Neuron (in vitro differentiated cells): Measurements from ENCODE around the gene CUZD1.

DNA sequence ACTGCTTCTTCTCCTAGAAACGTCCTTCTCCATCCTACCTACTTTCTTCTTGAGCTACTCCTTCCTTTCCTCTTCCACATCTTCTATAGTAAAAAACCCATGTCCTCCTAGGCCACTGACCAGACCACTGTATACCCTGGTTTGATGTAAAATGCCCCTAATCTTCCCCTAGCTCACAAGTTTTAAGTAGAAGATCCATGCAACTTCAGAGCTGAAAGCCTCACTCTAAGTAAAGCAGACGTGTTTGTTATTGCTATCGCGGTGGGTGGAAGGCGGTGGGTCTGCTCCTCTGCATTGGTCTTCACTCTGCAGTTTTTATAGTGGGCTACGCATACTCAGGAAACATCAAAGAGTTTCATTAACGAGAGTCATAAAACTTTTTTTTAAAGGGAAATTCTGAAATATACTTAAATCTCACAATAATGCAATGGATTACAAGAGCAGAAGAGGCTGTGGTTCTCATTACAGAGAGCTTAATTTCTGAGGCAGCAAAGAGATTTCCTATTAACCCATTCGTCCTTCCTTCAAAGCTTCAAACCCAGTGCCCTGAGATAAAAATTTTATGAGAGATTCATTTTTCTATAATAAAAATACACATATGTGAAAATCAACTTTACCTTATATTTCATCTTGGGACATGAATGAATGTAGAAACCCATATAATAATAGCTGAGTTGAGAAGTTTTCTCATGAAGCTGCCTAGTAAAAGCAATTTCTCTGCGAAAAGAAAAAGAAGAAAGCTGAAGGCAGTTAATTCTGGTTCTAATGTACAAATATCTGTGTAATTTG, 91.5 kb downstream of the ATE1 start:
- PRO-cap, result no peak

GRCh38 chr10:121917875-121918184, 10.0 kb downstream of the ATE1 start:
- PRO-cap, result no peak

DNA sequence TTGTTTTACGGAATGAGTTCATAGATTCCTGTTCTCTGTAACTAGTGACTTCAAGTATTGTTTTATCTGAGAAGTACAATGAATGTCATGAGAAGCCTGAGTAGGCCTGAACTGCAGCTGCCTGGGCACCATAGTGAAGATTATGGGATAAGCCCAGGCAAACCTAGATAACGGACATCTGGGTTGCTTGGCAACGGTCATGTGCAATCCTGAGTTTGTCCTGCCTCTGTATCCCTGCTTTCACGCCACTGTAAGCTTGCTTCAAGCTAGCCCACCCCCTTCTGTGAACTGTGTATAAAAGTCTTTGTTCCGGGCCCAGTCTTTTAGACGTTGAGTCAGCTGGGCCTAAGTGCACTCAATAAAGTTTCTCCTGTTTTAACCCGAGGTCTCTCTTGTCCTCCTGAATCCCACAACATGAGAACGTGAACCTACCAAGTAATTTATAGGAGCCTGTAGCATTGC, 6.3 kb downstream of the ATE1 start:
- PRO-cap, result no peak

- PRO-cap, result no peak
Measured at GRCh38 chr10:122102525-122102983, 113.6 kb downstream of the TACC2 start.

- PRO-cap, result no peak
Measured at GRCh38 chr10:122128444-122128720, 139.4 kb downstream of the TACC2 start.

DNA sequence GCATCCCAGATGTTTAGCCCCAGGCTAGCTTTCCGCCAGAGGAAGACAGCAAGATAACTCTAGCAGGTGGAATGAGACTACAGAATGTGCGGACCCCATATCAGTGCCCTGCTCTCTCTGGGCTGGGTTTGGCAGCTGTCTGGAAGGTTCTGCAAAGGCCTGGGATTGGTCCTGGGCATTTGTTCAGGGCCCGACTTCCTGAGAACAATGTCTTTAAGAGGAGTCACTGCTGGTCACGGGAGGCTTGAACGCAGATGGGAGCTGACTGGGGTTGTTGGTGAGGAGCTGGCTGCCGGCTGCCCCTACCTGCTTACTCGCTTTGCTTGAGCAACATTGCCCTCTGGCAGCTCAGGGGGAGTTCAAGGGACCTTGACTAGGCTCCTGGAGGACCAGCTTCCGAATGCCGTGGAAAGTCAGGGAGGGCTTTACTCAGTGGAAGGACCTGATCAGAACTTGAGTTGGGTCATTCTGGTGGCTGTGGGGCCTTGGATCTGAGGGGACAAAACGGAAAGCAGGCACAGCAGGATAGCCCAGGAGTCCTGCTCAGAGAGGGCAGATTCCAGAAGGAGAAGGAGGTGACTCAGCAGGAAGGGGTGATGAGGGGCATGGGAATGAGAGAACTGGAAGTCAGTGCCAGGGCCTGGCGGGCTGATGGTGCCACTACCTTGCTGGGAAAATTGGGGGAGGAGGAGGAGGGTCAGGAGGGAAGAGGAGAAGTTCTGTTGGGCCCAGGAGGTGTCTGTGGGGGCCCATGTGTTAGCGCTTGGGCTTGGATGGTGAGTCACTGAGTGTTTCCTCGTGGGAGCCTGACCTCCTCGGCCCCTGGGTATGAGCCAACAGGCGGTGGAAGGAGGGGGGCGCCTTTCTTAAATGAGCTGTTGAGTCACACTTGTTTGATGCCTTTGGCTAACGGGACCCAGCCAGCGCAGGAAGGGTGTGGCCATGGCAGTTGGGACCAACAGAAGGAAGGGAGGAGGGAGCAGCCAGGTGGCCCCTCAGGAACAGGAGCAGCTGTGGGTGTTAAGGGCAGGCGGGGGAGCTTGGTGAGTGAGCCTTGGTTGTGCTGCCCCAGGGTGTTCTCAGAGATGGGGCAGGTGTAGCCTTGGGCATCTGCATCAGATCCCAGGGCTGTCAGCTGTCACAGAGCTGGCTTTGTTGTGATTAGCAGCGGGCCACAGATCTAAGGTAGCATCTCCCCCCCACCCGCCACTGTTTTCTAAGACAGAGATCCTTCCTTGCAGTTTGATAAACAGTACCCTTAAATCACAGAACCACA, 130.2 kb upstream of the BTBD16 start:
- PRO-cap, result bidirectional peak, plus-strand start at position 333 of the sequence, minus-strand start at position 209 of the sequence; unidirectional peak, minus-strand start at position 402 of the sequence

DNA sequence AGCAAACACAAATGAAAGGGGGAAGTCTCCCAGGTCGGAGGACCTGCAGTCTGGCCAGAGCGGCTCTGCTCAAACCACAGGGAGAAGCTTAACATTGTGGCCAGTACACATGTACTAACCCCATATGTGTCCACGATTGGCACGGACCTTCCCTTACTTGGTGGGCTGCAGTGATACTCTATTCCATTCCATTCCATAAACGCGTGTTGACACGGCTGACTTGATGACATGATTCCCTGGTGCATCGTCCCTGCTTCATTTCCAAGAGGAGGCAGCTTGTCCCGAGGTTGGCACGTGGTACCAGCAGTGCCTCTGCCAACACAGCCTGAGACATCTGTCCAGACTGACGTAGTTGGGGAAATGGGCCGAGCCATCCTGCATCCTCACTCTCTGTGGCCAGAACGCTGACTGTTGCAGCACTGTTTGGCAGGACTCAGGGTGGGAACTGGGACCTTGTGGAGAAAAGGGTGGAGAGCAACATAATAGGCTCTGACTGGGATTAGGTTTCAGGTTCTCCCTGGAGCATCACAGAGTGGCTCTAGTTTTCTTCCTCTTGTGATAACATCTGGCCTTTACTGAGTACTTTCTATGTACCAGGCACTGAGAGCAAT, 118.6 kb upstream of the BTBD16 start:
- PRO-cap, result bidirectional peak, plus-strand start at position 399 of the sequence, minus-strand start at position 410 of the sequence

DNA sequence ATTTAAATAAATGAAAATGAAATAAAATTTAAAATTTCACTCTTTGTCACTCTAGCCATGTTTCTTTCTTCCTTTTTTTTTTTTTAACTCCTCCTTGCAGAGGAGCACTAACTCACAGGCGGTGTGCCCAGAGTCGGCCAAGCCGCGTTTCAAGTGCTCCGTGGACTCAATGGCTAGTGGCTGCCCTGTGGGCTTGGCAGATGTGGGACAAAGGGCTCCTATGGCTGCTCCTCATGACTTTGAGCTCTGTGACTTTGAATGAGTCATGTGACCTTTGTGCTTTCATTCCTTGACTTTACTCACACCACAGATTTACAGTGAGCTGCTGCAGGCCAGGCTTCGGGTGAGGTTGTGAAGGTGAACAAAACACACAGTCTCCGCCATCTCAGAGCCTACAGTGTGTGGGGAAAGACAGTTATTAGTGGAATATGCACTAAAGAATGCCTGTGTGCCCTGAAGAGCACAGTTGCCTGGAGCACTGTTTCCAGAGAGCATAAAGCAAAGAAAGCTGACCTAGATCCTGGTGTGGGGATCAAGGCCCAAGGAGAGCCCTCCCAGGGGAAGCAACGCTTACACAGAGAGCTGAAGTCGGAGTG, 29.8 kb upstream of the PLEKHA1 start:
- PRO-cap, result no peak

GRCh38 chr10:122400865-122401461, 26.5 kb downstream of the PLEKHA1 start:
- PRO-cap, result no peak

DNA sequence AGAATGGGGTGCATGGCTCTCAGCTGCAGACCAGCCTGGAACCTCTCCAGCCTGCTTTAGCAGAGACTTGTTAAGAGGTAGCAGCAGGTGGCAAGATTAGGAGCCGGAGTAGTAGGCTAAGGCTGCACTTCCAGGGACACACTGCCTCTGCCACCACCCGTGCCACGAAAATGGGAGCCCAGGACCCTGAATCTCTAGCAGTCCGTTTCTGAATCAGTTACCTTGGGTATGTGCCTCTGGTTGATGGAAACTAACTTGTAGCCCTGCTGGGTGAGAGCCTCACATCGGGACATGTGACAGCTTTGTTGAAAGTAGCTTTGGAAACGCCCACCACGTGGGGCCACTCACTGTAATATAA, 25.9 kb downstream of the HTRA1 start:
- PRO-cap, result no peak

DNA sequence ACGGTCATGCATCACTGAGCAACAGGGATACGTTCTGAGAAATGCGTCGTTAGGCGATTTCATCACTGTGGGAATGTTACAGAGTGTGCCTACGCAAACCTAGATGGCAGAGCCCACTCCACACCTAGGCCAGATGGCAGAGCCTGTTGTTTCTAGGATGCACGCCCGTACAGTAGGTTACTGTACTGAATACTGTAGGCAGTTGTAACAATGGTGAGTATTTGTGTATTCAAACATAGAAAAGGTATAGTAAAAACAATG, 26.2 kb downstream of the HTRA1 start:
- PRO-cap, result no peak

GRCh38 chr10:122488609-122489164, 27.3 kb downstream of the HTRA1 start:
- PRO-cap, result no peak

GRCh38 chr10:122585912-122586321, 25.4 kb downstream of the DMBT1 start:
- PRO-cap, result no peak

DNA sequence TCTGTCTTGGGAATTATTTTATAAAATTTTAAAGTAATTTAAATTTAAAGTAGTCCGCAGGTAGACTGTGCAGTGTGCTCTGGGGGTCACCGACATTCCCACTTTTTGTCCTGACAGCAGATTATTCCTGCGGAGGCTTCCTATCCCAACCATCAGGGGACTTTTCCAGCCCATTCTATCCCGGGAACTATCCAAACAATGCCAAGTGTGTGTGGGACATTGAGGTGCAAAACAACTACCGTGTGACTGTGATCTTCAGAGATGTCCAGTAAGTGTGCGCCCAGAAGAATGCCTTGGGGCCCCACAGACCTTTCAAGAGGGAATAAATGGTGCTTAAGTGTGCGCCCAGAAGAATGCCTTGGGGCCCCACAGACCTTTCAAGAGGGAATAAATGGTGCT, 39.6 kb upstream of the SPADH start:
- PRO-cap, result no peak

GRCh38 chr10:122636884-122637459, 35.7 kb upstream of the SPADH start:
- PRO-cap, result no peak

DNA sequence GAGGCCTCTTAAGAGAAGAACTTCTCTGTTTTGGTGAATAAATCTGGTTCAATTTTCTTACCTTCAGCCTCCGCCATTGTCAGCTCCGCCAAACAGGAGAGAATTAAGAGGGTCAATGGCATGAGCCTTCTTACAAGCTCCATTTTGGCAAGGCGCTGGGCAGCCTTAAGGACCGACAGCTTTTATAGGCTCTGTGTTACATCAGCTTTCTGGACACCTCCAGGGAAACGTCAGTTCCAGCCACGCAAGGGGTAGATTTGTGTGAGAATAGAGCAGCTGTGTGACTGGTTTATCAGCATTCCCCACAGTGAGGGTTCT, at the start of gene CUZD1:
TSS of gene CUZD1 (minus strand) at position 157 of the 318 bp plus-strand sequence.
- PRO-cap, result no peak

DNA sequence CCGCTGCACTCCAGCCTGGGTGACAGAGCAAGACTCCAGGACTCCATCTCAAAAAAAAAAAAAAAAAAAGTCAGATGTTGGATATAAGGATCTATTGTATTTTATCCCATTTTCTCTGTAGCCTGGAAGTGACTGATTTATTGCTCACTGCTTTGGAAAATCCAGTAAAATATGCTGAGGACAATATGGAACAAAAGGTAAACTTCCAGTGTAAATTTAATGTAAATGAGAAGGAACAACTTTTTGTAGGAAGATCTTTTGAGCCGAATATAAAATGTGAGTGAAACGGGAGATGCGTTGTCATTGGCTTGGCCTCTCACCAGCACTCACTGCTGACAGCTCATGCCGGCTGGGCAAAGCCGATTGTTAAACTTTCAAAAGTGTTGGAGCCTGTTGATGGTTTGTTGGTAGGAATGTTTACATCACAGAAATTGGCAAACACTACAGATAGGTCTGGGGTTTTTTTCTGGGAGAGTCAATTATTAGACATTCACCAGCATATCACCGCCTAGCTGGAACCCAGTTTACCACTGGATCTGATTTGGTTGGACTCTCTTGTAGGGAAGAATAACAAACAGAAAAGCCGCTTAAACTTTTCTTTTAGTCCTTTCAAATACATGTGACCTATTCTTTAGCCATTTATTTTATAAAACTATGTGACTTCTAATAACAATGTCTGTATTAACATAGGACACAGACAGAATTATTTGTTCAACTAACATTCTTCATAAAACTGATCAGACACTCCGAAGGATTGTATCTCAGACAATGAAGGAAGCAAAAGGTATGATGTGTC, 6.2 kb downstream of the PSTK start:
- PRO-cap, result no peak

- PRO-cap, result no peak
Measured at GRCh38 chr10:123807373-123807904, 84.2 kb downstream of the CPXM2 start.

- PRO-cap, result no peak
Measured at GRCh38 chr10:124021091-124021724, 72.2 kb downstream of the CHST15 start.

DNA sequence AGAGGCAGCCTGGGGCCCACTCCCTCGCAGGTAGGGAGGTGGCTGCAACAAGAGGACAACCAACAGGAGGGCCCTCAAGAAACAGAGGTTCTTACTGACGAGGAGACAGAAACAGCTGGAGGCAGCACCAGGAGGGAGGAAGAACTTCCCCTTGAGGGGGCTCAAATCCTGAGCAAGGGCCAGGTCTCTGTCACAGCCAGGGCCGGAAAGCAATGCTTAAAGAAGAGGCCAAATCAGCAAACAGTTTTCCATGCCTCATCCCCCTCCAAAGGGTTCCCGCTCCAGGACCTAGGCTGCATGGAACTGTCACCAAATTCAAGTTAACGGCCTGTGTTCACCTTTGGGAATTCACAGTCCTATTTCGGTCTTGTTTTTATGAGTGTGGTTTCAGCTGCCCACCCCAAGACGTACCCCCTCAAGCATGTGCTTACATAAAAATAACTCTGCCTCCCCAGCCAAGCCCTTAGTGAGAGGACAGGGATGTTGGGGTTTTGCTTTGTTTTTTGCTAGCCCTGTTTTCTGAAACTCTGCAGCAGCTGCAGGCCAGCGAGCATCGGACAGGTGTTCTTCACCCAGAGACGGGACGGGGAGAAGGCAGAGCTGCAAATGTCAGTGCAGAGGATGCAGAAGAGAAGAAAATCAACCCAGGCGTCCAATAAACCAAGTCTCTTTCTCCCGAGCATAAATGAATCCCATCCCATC, 13.7 kb downstream of the CHST15 start:
- PRO-cap, result no peak